LNCaP clone FGC (cell line): ENCODE results near the gene IQSEC1.

- RRBS, 2 experiments: 92 to 94% methylated on average over 6 of the region's 26 CpGs
Measured at GRCh38 chr3:12941557-12942177, 100.3 kb upstream of the RPL32 start.

DNA sequence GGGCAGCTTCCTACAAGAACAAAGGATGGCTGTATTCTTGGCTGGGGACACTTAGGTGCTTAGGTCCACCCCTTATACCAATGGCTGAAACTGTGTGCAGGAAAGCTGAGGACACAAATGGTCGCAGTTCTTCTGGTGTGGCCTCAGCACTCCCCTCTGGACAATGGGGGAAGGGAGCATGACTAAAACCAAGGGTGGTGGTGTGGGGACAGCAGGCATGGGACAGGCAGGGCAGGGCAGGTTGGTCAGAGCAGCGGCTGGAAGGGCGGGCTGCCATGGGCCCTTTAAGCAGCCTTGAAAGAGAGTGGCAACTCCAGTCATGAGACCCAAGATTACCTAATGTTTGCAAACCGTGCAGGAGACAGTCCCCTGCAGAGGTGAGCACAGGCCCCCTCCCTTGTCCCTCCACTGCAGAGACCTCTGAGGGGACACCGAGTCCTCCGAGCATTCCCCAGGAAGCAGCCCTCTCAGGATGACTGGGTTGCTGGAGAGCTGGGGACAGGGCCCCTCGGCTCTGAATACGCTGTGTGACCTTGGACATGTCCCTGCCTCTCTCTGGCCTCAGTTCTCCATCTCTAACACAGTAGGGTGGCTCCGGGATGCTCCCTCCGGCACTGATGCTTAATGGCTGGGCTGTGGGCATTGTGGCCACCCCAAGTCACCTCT, 81.4 kb downstream of the IQSEC1 start:
- RRBS, 2 experiments: no CpG with 5 or more reads among the region's 10 CpGs

GRCh38 chr3:13009706-13010455, 63.3 kb downstream of the IQSEC1 start:
- RRBS, 2 experiments: 78 to 86% methylated on average over 3 of the region's 13 CpGs

DNA sequence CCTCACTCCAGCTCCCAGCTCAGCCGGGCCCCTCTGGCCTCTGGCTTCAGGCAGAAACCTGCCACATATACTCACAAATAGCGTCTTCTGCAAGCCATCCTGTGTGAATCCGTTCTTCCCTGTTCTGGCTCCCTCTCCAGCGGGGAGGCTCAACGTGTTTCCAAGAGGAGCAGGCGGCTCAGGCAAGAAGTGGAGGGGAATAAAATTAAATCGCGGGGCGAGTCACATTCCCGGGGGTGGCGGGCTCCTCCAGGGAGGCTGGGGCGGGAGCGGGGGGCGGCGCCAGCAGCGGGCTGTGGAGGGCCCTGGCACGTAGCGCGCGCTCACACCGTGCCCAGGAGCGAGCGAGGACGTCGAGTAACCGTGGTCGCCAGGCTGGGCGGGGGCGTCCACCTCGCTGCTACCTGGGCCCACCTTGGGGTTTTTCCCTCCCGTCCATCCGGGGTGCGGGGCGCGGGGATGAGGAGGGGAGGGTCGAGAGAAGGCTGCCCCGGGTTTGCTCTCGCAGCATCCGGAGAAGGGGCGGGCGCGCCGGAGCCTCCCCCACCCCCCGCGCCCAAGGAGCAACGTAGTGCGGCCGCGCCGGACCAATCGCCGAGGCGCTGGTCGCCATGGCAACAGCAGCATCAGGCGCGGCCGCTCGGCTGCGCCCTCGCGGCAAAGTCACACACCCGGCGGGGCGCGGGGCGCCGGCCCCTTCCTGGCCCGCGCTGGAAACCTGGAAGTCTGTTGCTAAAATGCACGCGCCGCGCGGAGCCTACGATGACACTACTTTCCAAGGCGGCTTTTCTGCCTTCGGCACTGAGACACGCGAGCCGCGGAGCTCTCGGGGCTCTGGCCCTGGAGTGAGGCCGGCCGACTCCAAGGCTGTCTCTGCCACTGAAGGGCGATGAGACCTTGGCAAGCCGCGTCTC, at the start of gene IQSEC1:
TSS of gene IQSEC1 (minus strand) at position 513 of the 914 bp plus-strand sequence.
- RRBS, 2 experiments: 8 to 10% methylated on average over 24 of the region's 87 CpGs

GRCh38 chr3:13277252-13277866, 142.8 kb downstream of the NUP210 start:
- RRBS, 2 experiments: no CpG with 5 or more reads among the region's 15 CpGs

DNA sequence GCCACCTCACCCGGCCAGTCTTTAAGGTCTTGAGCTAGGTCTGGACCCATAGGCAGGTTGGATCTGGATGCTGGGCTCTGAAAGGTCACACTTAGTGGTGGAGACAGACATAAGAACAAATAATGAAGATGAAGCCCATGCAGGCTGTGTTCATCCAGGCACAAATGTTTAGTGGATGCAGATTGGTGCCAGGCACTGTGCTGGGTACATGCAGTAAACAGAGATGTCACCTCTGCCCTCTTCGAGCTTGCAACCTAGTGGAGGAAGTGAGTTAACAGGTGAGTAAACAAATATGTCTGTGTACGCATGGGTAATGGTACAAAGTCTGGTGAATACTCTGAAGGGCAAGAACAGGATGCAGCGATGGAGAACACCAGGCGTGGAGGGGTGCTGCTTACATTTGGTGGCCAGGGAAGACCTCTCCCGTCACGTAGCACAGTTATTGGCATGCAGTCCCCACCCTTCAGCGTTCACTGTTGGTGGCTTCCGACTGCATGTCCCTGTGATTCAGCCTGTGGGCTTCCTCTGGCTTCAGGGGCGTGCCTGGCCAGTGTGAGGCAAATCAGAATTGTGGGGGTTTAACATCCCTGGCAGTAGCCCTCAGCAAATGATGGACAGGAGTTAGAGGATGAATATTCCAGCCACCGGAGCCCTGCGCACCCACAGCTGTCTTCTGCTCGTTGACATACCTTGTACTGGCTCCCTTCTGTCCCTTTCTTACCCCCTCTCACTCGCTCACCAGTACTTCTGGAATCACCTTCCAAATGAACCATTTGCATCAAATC, 9.2 kb upstream of the HDAC11 start:
- RRBS, 2 experiments: no CpG with 5 or more reads among the region's 14 CpGs

DNA sequence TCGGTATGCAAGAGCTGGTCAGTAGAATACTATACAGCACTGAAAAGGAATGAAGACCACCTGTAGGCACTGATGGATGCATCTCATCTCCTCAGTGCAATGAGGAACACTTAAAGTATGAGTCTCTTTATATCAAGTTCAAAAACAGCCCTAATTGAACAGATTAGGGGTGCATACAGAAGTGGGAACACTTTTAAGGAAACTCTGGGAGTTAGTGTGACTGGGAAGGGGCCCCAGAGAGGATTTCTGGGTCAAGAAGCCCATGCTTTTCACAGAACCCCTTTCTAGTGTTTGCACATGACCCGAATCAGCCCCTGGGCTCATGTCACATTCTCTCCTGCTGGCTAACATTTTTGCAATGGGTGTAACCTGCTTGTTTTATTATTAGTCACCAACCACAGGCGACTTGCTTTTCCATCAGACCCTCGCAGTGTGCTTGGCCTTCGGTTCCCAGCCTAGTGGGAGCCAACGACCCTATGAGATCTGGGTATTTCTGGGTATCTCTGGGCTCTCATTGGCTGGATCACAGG, 11.2 kb upstream of the FBLN2 start:
- RRBS, 2 experiments: no CpG with 5 or more reads among the region's 6 CpGs

DNA sequence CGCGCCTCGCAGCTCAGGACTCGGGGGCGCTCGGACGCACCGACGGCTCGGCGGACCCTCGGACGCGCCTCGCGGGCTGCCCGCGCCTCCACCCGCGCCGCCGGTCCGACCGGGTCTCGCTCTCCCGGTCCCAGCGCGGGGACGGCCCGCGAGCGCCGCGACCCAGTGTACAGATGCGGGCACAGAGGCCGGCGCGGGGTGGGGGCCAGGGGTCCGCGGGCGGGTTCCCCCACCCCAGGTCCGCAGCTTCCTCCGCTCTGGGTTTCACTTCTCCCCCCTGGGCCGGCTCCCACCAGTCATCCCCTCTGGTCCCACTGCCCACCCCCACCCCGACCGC, 297 bp downstream of the FBLN2 start:
- RRBS, 2 experiments: 42 to 50% methylated on average over 13 to 18 of the region's 46 CpGs

GRCh38 chr3:13637347-13637941, 88.5 kb downstream of the FBLN2 start:
- RRBS, 2 experiments: 51% methylated on average over 6 of the region's 31 CpGs

- RRBS, 2 experiments: 9 to 10% methylated on average over 7 to 8 of the region's 31 CpGs
Measured at GRCh38 chr3:13878704-13879248, 1.1 kb downstream of the WNT7A start.

DNA sequence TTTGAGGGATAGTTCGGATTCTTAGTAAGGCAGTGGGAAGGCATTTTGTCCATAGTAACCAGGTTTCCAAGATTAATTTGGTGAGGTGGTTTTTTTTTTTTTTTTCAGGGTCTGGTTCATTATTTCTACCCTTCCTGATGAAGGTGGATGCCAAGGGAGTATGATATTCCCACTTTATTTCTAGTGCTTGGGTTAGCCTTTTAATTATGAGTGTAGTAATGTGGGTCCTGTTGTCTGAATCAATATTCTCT, 83.0 kb downstream of the CHCHD4 start:
- RRBS, 2 experiments: no CpG with 5 or more reads among the region's 1 CpG

DNA sequence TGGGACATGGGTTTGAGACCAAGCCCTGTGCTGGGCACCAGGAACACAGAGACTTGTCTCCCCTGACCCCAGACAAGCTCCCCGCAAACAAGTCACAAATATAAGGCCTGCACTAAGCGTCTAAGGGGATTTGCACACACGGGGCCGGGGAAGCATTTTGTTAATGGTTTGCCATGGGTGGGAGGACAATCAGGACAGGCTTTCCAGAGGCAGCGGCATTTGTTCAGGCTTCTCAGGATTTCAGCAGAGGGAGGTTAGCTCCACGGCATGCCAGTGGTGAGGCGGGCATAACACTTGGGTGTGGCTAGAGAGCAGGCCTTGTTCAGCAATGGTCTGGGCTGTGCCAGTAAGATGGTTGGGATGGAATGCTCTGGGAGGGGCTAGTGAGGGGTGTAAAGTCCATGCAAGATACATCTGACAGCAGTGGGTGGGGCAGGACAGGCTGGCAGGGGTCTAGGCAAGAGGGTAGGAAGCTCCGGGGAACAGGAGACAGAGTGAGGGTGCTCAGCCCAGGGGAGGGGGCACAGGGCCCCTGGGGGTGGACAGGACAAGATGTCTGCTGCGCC, 8.3 kb downstream of the TMEM43 start:
- RRBS, 2 experiments: 83 to 96% methylated on average over 2 of the region's 9 CpGs

DNA sequence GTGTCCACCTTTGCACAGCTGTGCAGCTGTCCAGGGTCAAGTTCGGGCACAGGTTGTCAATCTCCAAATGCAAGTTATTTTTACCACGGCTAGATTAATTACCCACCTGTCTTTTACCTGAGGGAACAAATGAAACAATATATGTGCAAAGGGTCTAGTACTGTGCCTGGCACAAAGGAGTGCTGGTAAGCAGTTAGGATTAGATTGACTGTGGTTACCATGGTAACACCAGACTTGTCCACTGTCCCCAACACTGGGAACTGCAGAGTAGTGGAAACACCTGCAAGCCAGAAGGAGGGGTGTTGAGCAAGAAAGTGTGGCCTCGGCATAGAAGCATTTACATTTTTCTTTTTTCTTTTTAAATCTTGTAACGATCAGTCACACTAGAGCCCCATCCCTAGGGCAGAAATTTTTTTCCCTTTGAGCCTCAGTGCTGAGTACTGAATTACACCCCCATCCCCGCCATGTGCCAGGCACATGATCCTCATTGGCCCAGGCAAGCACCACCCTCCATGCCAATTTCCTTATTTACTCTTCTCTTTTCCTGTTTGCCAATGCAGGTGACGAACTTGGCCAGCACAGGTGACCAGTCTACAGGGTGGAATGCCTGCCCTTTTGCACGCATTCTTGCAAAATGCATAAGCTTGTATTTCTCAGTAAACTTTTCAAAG, 66.2 kb upstream of the SLC6A6 start:
- RRBS, 2 experiments: no CpG with 5 or more reads among the region's 7 CpGs

GRCh38 chr3:14403940-14404609, 1.7 kb downstream of the SLC6A6 start:
- RRBS, 2 experiments: 53 to 83% methylated on average over 1 of the region's 9 CpGs

GRCh38 chr3:14418181-14418984, 16.0 kb downstream of the SLC6A6 start:
- RRBS, 2 experiments: no CpG with 5 or more reads among the region's 15 CpGs

GRCh38 chr3:14453955-14454297, 51.5 kb downstream of the SLC6A6 start:
- RRBS, 2 experiments: no CpG with 5 or more reads among the region's 11 CpGs

- RRBS, 2 experiments: no CpG with 5 or more reads among the region's 8 CpGs
Measured at GRCh38 chr3:14454411-14454873, 52.0 kb downstream of the SLC6A6 start.

DNA sequence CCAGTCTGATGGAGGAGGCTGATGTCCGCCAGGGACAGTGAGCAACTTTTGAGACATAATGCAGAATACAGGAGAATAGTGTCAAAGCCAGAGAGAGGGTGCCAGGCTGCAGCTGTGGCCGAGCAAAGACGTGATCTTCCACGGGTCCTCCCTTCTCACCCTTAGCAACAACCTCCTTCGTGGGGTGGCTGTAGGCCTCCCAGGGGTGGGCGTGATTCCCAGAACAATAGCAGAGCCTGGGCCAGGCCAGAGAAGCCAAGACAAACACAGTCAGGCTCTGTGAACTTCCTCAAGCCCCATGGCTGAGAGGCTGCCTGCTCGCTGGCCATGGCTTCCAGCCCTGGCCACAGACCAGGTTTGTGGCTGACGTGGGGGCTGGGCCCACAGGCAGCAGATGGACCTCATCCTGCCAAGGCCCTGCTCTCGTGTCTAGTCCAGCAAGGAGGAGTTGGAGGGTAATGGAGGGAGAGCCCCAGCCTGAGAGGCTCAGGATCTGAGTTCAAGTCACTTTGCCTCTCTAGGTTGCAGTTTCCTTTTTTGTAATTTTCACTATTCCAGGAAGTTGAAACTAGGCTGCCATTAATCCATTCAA, 58.2 kb downstream of the SLC6A6 start:
- RRBS, 2 experiments: no CpG with 5 or more reads among the region's 9 CpGs

DNA sequence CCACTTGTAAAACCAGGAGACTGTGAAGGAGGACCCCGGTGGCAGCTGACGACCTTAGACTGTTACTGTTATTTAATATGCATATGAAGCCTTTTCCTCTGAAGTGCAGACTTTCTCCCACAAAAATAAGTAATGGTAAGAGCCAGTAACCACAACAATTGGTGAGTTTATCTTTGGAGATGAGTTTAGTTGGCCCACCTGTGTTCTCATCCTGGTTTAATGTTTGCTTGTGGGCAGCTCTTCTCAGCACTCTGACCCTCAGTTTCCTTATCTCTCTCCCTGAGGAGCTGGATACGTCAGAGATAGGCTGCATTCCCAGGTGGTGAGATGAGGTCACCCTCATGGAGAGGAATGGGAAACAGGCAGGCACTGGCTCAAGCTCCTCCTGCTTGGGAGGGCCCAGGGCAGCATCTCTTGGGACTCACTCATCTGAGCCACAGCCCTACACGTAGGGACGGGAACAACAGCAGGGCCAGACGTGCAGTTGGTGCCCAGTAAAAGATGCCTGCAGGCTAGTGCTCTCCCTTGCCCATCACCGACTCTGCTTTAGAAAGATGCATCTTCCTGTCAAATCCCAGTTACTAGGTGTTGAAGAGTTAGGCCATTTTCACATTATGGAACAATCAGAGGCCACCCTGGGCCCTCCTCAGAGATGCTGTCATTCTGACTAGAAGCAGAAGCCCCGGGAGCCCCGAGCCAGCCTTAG, 59.9 kb downstream of the GRIP2 start:
- RRBS, 2 experiments: no CpG with 5 or more reads among the region's 9 CpGs

- RRBS, 2 experiments: no CpG with 5 or more reads among the region's 23 CpGs
Measured at GRCh38 chr3:14652507-14653019, 1.0 kb downstream of the CCDC174 start.